Tibial artery (tissue), 1 donor: Measurements from ENCODE around the gene RWDD3.

DNA sequence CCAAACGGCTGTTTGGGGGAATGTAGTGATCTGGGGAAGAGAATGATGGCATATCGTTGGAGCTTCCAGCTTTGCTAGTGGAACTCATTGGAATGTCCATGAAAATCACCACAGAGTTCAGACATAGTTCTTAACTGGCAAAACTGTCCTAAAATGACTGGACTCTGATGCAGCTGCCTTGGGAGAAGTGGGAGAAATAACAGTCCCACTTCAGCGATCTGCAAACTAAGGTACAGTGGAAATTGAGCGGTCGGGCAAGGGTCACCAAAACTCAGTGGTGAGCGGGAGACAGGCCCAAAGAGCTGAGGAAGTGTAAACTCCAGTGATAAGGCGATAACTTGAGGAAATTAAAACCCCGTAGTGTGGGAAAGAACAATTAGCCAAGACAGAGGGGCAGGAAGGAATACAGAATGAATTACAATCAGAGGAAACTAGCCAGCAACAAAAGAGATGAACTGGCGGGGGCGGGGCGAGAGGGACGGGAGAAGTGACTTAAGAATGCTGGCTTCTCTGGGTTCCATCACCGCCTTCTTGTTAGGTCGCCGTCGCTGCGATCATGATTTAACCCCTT, 89.8 kb upstream of the ARHGAP29 start:
- PRO-cap = no peak

- PRO-cap = no peak
Measured at GRCh38 chr1:94532158-94532644, 9.4 kb downstream of the F3 start.

DNA sequence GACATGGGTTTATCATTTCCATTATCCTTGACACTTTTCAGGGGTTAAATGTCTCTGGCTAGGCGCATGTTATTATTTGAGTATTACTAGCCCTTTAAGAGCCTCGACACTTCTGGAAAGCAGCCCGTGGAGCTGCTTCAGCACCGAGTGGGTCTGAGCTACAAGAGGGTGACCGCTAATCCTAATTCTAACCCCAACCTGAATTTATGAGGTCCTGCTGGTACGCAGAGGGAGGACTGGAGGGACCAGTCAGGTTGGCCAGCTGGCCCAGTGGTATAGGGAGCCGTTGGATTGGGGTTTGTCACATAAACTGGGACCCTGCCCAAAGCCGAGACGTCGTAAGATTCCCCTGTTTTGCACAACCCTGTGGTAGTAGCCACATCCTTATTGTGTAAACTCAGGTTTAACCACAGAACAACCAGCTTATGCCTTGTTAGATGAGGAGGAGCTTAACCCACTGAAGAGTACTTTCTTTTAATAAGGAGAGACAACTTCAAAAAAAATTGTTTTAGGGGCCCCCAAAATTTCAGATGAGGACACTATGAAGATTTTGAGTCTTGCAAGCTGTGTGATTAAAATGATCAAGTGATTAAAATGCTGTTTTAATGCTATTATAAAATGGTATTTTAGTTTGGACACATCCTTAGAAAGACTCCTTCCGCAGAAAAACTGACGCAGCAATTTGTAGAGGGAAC, 60.8 kb upstream of the F3 start:
- PRO-cap = no peak

- PRO-cap = no peak
Measured at GRCh38 chr1:94707246-94707994, 112.7 kb upstream of the SLC44A3 start.

- PRO-cap = no peak
Measured at GRCh38 chr1:94884638-94884837, 42.4 kb downstream of the CNN3 start.

GRCh38 chr1:94924769-94925384, 2.0 kb downstream of the CNN3 start:
- PRO-cap = no peak

DNA sequence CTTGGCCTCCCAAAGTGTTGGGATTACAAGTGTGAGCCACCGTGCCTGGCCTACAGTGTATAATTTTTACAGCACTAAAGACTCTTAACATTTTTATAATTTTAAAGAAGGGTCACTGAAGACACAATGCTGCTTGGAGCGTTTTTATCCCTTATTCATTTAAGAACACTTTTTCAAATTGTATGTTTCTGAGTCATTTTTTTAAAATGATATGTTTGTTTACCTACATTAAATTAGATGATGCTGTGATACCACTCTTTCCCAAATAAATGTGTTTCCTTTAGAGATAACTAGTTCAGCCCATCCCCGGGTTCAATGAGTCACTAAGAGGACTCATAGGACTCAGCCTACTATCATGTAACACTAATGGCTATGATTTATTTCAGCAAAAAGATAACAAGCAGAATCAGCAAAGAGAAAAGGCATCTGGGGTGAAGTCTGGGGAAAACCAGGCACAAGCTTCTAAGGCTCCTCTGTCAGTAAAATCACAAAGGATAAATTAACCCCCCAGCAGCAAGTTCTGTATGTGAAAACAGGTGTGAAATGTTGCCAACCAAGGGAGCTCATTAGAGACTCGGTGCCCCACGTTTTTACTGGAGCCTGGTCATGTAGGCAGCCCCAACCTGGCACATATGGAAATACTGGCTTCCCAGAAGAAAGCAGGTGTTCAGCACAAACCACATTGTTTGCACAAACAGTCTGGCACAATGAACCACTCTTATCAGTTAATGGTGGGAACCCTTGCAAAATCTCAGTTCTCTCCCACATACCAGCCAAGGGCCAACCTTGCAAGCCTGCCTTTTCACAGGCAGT, 22.8 kb upstream of the CNN3 start:
- PRO-cap = no peak

- PRO-cap = no peak
Measured at GRCh38 chr1:94973253-94973502, 46.3 kb upstream of the CNN3 start.

DNA sequence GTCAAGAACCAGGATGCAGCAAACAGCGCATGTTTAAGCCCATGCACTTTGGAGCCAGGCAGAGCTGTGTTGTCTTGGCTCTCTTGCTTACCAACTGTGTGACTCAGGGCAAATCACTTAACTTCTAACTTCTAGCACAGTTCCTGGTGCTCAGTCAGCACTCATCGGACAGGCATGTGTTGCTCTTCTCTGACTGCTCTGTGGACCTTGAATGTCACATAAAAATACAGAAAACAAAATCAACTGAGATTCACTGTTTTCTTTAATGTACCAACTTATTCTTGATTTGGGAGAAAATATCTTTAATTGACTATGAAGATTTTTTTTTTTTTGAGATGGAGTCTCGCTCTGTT, 56.5 kb upstream of the CNN3 start:
- PRO-cap = no peak

- PRO-cap = no peak
Measured at GRCh38 chr1:95013871-95014496, 58.8 kb downstream of the ALG14 start.

DNA sequence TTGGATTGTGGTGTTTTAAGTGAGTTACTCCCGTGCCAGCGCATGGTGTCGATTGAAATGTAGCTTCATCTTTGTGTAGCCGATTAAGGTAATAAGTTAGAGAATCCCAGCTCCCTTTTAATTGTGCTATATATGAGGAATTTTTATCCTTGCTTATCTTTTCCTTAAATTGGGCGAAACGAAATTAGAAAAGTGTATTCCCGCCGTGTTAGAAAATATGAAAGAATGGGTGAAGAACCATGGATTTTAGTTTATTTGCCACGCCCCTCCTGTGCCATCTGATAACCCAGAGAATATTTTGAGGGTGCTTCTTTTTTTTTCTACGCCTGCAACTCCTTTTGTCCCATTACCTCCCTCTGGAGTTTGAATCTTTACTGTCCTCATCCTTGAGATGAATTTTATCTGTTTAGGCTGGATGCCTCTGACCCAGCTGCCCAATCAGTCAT, 1.5 kb downstream of the TLCD4 start:
- PRO-cap = no peak

DNA sequence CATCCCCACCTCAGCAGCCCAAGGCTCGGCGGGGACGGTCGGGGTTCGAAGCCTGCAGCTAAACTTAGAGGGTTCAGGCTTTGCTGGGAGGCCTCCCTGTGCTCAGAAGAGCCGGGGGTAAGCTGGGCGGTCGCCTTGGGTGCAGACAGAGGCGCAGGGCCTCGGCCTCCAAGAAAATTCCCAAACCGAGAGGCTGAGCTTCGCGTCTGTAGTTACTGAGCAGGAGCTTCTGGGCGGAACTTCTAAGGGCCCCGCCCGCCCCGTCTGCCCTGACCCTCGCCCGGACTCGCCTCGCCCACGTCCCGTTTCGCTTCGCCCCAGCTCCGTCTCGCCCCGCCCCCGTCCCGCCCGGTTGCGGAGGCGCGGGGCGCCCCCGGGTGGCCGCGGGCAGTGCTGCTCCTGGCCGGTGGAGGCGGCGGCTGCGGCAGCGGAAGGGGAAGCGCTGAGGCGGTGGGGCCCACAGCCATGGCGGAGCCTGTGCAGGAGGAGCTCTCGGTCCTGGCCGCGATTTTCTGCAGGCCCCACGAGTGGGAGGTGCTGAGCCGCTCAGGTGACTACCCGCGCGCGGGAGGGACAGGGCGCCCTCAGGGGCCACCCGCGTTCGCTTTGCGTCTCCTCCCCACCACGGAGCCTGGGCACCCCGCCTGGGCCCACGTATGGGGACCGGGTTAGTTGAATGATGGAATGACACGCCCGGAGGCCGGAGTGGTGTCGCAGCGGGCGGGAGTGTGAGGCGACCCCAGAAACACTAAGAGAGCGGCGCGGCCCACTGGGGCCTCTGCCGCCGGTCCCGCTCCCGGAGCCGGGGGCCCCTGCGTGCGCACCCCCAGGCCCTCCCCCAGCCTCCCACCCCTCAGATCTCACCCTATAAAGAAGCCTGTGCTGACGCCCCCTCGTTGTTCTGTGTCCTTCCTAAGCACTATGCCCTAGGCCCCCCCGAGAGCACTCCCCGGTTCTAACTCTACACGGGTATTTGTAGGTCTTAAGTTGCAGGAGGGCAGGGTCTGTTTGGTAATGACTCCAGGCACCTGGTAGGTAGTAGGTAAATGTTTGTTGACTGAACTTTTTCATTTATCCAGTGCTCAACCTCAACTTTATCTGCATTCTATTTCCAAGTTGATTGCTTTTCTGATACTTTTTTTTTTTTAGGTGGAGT, at the start of gene RWDD3:
Gene RWDD3 (plus strand): TSS at position 445 of the 1,156 bp plus-strand sequence.
- PRO-cap = bidirectional peak, plus-strand start at position 400 of the sequence, minus-strand start at position 182 of the sequence

GRCh38 chr1:95247590-95248137, 13.7 kb downstream of the RWDD3 start:
- PRO-cap = no peak

DNA sequence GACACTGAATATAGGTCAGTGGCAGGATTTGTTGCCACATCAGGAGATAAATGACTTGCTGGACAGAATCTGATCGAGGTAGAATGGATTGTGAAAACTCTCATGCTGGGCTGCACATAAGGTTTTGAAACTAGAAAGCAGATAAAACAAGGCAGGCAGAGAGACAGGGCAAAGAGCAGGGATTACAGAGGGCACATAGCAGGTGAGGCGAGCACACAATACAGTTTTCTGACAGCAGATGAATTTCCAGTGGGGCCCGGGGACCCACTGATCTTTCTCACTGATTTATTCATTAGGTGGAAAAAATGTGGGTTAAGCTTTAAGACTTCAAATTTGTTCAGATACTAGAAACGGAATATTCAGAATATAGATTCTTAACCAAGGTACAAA, 296.1 kb upstream of the PTBP2 start:
- PRO-cap = no peak

DNA sequence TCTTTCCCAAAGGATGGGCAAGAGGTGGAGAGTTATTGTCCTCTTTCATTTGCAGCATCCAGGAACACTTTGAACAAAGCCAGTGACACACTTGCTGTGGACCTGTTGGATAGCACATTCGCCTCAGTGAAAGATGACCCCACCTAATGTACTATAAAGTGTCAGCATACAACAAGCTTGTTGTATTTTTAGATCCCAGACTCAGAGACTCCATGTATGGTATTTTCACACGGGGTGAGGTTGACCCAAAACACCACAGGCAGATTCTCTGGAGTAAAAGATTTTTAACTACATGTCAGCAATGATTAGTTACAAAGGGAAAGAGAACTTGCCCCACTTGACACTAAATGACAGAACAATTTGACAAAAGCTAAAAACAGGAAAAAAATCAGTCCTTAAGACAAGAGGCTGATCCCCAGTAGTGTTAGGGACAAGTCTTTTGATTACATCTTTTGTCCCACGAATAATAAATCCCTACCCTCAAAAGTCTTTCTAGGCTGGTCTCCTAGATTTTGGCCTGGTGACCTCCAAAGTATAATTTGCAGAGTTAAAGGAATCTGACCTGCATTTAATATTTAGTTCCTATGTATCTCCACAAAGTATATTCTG, 273.9 kb downstream of the PTBP2 start:
- PRO-cap = no peak

- PRO-cap = no peak
Measured at GRCh38 chr1:97094076-97094673, 372.6 kb downstream of the PTBP2 start.

DNA sequence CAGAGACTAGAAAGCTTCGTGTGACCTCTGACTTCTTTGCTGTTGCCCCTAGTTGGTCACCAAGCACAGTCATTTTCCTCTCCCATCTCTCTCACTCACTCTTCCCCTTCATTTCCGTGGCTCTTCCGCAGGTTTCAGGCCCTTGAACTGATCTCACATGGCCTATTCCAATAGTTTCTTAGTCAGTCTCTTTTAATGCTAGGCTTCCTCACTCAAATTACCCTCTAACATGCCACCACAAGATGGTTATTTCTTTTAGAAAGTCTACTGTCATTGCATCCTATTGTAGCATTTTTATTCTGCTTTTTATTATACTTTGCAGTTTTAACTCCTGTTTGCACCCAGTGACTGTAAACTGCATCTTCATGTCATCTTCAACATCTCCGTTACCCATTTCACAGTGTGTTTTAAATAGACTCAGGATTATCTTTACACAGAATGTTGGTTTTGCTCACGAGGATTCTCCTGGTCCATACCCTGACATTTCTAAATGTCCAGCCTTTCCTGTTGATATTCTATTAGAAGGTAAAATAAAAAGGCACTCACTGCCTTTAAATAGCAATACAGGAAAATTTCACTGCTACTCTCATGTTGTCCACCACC, 408.0 kb downstream of the PTBP2 start:
- PRO-cap = no peak

DNA sequence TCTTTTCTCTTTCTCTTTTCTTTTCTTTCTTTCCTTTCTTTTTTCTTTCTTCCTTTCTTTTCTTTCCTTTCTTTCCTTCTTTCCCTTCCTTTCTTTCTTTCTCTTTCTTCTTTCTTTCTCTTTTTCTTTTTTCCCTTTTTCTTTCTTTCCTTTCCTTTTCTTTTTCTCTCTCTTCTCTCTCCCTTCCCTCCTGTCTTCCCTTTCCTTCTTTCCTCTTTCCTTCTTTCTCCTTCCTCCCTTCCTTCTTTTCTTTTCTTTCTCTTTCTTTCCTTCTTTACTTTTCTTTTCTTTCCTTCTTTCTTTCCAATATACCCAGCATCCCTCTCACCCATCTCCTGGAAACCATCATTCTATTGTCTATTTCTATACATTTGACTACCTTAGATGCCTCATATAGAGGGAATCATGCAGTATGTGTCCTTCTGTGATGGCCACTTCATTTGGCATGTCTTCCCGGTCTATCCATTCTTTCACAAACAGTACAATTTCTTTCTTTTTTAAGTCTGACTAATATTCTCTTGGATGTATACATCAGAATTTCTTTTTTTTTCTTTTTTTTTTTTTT, 391.1 kb downstream of the DPYD start:
- PRO-cap = no peak

DNA sequence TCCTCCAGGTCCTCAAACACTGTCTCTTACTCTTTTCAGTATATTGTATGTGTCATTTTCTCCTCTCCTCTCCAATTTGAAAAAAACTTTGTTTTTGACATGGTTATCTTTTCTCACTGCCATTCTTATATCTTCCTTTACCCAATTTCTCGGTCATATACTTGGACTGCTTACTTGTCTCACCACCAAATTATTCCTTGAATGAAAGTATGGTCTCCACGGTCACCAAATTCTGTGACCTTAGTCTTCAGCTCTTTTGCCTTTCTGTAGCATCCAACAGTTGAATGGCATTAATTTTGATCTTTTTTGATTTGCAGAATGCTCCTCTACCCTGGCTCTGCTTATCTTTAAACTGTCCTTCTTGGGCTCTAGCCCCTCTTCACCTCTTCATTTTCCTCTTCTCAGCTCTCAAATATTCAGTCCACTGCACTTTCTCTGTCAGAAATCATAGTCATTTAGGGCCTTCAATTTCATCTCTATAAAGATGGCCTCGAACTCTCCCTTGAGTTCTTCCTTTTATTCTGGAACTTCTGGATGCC, 365.9 kb downstream of the DPYD start:
- PRO-cap = no peak

DNA sequence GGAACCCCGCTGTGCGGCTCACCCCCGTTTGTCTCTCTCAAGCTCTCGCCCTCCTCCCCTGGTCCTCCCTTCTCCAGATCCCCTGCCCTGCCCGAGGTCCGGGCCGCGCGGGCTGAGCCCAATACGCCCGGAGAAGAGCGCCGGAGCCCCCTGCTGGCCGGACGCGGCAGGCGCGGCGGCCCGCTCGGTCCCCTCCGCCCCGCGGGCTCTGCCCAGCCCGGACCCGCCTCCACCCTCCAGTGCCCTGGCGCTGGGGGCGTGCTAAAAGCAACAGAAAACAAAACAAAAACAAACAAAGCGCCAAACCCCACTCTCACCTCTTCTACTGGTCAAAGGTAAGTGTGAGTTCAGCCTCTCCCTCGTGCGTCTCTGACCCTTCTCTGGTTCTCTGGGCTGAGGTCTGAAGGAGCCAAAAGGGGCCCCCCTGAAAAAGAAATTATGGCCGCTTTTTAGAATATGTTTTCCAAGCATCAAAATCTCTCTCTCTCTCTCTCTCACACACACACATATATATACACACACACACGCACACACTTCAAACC, 133.4 kb upstream of the DPYD start:
- PRO-cap = no peak